Melanocyte of skin (primary cell): ENCODE measurements around a stretch of chr11.

- CAGE, long polyA plus RNA, 2 experiments, result no peak in any of the 2 experiments
Measured at GRCh38 chr11:61782651-61783455, 9.5 kb downstream of the TMEM258 start.

GRCh38 chr11:61816009-61816639 is 679 bp downstream of the FADS1 start:
- CAGE, long polyA plus RNA, 2 experiments, result no peak in any of the 2 experiments

DNA sequence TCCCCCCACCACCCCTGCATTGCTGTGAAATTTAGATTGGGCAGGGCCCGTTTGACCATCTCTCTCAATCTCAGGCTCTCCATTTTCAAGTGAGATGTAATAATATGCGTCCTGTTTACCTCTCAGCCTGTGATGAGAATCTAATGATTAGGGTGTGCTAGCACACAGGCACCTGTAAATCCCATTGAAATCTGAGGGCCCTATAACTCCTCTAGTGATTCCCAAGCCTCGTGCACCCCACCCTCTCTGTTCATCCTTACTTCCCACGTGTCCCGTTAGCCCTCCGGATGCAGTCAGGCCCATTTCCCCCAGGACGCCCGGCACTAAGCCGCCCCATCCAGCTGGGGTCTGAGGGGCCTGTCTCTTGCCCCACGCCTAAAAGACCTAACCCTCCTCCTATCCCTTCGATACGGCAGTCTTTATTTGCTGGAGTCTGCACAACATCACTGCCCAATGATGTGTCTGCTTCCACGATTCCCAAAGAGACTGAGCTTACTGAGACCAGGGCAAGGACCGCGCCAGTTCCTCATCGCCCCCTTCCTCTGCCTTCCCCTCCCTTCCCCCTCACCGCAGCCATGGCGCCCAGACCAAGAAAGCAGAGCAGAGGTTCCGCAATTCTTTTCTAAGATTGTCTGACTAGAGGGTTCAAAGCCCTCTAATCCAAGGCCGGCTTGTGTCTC is 1.1 kb upstream of the FADS2 start:
- CAGE, long polyA plus RNA, 2 experiments, result no peak in any of the 2 experiments

DNA sequence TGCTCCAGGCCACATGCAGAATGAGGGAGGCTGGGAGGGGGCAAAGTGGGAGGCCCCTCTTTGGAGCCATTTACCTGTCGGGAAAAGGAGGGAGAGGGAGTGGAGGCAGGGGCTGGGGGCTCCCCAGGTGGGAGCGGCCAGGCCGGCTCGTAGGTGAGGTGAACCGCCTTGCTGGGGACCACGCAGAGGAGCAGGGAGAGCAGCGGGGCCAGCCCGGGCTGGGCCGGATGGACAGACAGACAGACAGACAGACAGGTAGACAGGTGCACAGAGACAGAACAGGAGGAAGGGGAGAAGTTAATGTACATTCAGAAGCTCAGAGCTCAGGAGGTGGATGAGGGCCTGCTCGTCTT is 12.1 kb downstream of the RAB3IL1 start:
- CAGE, long polyA plus RNA, 2 experiments, result no peak in any of the 2 experiments

DNA sequence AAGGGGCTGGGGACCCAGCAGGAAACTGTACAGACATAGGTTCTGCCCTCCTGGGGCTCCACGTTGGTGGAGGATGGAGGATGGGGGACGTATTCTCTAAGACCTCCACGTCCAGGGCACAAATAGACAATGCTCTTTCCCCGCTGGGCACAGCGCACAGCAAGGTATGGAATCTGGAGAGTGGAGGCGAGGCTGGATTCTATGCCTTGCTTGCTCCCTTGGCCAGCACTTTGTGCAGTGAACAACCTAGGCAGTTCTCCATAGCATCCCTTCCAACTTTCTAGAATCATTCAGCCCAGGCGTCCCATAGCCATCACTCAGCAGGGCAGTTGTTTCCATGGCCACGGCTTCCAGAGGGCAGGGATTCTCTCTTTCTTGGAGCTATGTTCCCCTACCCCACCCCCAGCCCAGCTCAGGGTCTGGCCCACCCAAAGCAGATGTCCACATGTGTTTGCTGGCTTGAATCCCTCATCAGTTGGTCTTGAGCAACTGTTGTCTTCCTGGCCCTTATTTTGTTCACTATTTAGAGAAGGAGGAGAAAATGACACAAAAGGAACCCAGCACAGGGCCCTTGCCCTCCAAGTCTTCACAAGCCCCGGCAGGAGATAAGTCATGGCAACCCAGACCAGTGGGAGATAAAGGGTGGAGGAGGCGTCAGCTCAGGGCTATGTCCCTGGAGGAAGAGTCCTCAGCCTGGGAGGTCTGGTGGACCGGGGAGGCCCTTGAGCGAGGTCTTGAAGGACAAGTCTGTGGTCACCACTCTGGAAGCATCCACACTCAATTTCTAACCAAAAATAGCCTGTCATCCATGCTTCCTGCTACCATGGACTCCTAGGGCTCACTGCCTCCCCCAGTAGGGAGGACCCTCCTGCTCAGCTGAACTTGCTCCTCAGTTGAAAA is 1.4 kb upstream of the RAB3IL1 start:
- CAGE, long polyA plus RNA, 2 experiments, result no peak in any of the 2 experiments

GRCh38 chr11:61923573-61923935 is 6.2 kb upstream of the RAB3IL1 start:
- CAGE, long polyA plus RNA, 2 experiments, result no peak in any of the 2 experiments

- CAGE, long polyA plus RNA, 2 experiments, result no peak in any of the 2 experiments
Measured at GRCh38 chr11:61955465-61956369, 5.6 kb downstream of the BEST1 start.

GRCh38 chr11:61978632-61979195 is 11.3 kb upstream of the FTH1 start:
- CAGE, long polyA plus RNA, 2 experiments, result no peak in any of the 2 experiments

- CAGE, long polyA plus RNA, 2 experiments, result no peak in any of the 2 experiments
Measured at GRCh38 chr11:62013583-62013998, 46.2 kb upstream of the FTH1 start.

DNA sequence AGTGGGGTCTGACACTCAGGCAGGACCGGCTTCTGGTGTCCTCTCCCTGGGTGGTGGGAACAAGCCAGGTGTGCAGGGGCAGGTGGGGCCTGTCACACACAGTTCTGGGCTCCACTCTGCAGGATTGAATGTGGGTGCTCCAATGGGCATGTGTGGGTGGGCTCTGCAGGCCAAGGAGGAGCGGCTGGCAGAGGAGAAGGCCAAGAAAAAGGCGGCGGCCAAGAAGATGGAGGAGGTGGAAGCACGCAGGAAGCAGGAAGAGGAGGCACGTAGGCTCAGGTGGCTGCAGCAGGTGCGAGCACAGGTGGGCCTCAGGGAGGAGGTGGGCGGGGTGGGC is 21.6 kb downstream of the INCENP start:
- CAGE, long polyA plus RNA, 2 experiments, result no peak in any of the 2 experiments

GRCh38 chr11:62146450-62146951 is 22.7 kb downstream of the INCENP start:
- CAGE, long polyA plus RNA, 2 experiments, result no peak in any of the 2 experiments

GRCh38 chr11:62397888-62398592 is 20.8 kb upstream of the SCGB1A1 start:
- CAGE, long polyA plus RNA, 2 experiments, result no peak in any of the 2 experiments

- CAGE, long polyA plus RNA, 2 experiments, result no peak in any of the 2 experiments
Measured at GRCh38 chr11:62427979-62428279, 9.1 kb downstream of the SCGB1A1 start.

GRCh38 chr11:62445324-62445419 is 26.3 kb downstream of the SCGB1A1 start:
- CAGE, long polyA plus RNA, 2 experiments, result no peak in any of the 2 experiments

DNA sequence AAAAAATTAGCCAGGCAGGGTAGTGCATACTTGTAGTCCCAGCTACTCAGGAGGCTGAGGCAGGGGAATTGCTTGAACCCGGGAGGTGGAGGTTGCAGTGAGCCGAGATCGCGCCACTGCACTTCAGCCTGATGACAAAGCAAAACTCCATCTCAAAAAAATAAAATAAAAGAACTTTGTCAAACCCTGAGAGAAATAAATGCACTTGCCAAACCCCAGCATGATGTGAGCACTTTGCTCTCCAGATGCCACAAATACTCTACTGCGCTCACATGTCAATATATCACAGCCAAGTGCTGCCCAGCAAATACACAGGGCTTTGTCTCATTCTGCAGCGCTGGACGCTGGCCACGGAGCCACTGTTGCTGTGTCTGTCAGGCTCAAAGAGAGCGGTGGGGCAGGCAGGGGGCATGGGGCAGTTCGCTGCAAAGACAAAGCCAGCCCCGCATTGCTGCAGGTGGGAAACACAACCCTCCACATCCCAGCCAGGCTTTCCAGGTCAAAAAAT is 45.1 kb downstream of the AHNAK start:
- CAGE, long polyA plus RNA, 2 experiments, result no peak in any of the 2 experiments

GRCh38 chr11:62516754-62517502 is 29.7 kb downstream of the AHNAK start:
- CAGE, long polyA plus RNA, 2 experiments, result no peak in any of the 2 experiments

DNA sequence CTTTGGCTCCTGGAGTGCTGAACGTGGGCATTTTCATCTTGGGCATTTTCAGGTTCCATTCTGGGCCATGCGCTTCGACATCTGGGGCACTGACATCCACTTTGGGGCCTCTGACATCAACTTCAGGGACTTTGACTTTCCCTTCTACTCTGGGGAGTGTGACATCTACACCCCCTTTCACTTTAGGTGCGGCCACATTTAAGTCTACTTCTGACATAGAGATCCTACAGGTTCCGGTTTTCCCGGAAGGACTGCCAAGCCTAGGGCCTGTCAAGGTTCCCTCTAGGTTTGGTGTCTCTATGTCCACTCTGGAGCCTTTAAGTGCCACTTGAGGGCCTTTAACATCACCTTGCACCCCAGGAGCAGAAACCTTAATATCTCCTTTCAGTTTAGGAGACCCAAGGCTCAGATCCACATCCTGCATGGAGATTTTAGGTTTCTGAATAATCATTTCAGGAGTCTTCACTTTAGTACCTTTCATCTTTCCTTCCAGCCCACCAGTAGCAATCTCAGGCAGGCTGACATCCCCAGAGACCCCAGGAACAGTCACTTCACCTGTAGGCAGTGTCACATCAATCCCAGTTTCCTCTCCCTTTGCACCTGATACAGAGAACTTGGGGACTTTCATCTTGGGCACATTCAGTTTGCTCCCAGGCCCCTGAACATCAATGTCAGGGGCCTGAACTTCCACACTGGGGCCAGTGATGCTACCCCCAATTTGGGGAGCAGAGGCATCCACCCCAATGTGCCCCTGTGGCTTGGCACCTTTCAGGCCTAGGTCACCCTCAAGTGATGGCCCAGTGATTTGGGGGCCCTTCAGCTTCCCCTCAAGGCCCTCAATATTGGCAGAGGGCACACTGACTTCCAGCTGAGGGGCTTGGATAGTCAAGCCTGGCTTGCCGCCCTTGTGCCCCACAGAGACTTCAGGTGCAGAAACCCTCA is 13.8 kb downstream of the AHNAK start:
- CAGE, long polyA plus RNA, 2 experiments, result no peak in any of the 2 experiments

DNA sequence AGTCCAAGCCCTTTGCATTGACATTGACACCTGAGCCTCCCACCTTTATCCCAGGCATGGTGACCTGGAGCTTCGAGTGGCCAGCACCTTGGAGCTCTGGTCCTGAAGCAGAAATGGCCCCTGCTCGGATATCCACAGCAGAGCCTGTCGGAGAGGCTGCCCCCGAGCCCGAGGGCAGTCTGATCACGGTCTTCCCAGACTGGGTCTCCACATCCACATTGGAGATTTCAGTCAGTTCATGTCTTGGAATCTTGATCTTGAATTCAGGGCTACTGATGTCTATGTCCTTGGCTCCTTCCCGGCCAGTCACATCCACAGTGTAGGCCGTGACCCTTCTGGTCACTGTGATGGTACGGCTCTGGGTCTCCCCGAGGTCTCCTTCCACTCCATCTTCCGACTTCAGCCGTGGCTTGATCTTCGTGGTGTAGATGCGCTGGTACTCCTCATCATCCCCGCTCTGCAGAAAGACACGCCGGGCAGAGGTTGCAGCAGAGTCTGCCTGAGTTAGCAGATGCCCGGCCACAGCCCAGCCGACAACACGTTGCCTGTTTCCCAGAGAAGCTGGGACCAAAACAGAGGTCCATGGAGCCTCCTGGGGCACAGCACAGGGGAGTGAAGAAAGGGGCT is 12.9 kb downstream of the AHNAK start:
- CAGE, long polyA plus RNA, 2 experiments, result no peak in any of the 2 experiments

GRCh38 chr11:62572961-62573539 is 641 bp downstream of the EEF1G start:
- CAGE, long polyA plus RNA, 2 experiments, result no peak in any of the 2 experiments

- CAGE, long polyA plus RNA, 2 experiments, result no peak in any of the 2 experiments
Measured at GRCh38 chr11:62597728-62598833, 3.6 kb downstream of the MTA2 start.